WTC11 (cell line): ENCODE measurements around the gene IRF2.

DNA sequence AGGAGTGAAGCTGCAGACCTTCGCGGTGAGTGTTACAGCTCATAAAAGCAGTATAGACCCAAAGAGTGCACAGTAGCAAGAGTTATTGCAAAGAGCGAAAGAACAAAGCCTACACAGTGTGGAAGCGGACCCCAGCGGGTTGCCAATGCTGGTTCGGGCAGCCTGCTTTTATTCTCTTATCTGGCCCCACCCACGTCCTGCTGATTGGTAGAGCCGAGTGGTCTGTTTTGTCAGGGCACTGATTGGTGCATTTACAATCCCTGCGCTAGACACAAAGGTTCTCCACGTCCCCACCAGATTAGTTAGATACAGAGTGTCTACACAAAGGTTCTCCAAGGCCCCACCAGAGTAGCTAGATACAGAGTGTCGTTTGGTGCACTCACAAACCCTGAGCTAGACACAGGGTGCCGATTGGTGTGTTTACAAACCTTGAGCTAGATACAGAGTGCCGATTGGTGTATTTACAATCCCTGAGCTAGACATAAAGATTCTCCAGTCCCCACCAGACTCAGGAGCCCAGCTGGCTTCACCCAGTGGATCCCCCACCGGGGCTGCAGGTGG is 22.7 kb upstream of the ING2 start:
- PRO-cap, result no peak

GRCh38 chr4:183552186-183552814 is 47.4 kb downstream of the ING2 start:
- PRO-cap, result no peak

DNA sequence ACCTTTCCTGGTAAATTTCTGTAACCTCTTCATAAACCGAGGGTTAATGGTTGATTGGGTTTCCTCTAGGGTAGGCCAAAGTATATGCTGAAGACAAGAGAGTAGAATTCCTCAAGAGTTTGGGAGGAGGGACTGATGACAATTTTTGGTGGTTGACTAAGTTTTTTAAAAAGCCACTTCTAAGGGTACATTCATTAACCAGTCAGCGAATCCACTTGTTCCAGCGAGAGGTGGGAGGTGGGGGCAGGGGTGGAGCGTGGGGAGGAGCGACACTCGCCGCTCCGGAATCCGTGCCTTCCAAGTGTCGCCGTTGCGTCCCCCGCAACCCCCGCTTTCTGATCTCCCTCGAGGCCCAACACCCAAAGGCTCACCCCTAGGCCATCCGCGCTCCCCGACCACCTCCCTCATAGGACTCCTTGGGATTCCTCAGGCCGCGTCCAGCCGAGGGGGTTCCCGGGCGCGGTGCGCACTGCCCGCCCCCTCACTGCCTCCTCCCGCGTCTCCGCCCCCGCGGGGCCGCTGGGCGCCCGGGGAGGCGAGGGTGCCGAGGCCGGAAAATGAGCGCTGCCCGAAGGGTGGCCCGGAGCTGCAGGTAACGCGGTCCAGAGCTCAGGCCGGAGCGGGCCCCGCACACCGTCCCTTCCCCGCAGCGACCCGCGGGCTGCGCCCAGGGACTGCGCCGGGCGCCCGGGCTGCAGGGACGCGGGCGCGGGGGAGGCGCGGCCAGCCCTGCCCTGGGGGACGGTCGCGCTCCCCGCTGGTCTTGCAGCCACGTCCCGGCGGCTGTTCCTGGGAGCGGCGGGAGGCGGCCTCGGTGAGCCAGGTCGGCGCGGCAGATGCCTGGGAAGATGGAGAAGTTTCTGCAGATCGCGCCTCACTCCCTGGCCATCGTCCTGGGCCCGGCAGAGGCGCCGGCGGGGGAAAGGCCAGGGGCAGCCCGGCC is 108.0 kb upstream of the STOX2 start:
- PRO-cap, result bidirectional peak, plus-strand start at position 905 of the sequence, minus-strand start at position 678 of the sequence

GRCh38 chr4:183924176-183924912 is 19.2 kb downstream of the STOX2 start:
- PRO-cap, result no peak

- PRO-cap, result no peak
Measured at GRCh38 chr4:183959616-183960392, 54.7 kb downstream of the STOX2 start.

- PRO-cap, result no peak
Measured at GRCh38 chr4:184230164-184230532, 12.5 kb upstream of the ENPP6 start.

GRCh38 chr4:184265414-184266596 is 48.1 kb upstream of the ENPP6 start:
- PRO-cap, result no peak

GRCh38 chr4:184280839-184281203 is 63.1 kb upstream of the ENPP6 start:
- PRO-cap, result no peak

DNA sequence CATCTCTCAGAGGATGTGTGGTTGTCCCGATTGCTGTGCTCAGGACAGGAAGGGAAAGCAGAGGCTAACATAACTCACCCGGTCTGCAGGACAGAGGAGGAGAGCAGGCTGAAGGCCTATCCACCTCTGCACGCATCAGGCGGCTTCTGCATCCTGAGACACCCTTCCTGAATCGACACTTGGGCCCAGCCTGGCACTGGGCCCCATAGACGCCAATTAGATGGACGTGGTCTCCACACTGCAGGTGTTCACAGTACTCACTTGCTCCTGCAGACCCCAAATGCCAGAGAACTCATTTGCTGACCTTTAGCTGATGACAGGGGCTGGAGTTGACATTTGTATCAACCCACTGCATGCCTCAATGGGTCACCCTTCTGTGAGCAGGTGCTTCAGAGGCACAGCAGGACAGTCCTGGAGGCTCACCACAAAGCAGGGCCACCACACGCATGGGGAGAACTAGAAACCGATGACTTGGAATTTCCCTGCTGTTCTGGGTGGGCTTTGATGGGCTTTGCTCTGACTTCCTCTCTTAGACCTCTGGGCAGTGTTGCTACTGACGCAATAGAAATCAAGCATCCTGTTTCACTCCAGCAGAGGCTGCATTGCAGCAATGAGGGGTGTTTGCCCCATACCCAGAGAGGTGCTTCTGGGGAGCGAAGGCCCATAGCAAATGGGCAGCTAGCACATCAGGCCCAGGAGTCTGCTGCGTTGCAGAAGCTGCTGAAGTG is 96.4 kb upstream of the ENPP6 start:
- PRO-cap, result no peak

GRCh38 chr4:184395402-184396195 is 78.8 kb downstream of the IRF2 start:
- PRO-cap, result no peak

DNA sequence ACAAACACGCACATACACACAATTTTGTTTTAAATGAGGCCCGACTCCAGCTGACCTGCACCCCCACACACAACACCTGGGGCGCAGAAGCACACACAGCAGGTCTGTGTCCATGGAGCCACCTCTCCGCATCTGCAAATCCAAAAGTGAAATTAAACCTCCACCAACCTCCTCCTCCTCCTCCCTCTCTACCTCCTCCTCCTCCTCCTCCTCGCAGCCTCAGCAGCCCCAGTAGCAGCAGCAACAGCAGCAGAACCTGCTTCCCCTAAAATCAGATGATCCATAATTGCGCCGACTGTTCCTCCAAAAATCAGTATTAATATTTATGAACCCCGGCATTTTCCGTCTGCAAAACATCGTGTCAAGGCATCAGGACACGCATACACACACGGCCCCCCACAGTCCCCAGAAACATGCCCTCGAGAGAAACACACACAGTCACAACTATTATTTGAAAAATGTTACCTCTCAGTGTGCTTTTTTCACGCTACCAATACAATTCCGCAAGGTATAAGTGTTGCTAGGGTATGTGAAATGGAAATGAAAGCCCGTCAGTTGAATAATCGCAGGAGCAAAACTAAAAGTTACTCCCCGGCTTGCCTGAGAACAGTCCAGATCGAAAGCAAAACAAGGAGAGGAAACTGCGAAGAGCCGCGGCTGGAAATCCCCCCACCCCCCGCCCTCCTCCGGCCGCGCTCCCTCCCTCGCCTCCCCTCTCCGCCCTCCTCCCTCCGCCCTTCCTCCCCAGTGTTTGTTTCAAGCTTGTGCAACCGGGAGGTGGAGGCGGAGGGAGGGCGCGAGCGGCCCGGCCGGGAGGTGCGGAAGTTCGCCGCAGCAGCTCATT is at the start of gene IRF2:
TSS of gene IRF2 (minus strand) at position 637 of the 844 bp plus-strand sequence.
- PRO-cap, result bidirectional peak, plus-strand start at position 193 of the sequence, minus-strand start at position 134 of the sequence; bidirectional peak, plus-strand start outside the sequence, minus-strand start at position 618 of the sequence

GRCh38 chr4:184534160-184535155 is 60.1 kb upstream of the IRF2 start:
- PRO-cap, result no peak

GRCh38 chr4:184536739-184537958 is 62.8 kb upstream of the IRF2 start:
- PRO-cap, result bidirectional peak, plus-strand start at chr4:184537288, minus-strand start at chr4:184537325; bidirectional peak, plus-strand start at chr4:184537741, minus-strand start at chr4:184537552

GRCh38 chr4:184646353-184646752 is 2.9 kb downstream of the CASP3 start:
- PRO-cap, result no peak

GRCh38 chr4:184680677-184681099 is 31.1 kb downstream of the PRIMPOL start:
- PRO-cap, result no peak

DNA sequence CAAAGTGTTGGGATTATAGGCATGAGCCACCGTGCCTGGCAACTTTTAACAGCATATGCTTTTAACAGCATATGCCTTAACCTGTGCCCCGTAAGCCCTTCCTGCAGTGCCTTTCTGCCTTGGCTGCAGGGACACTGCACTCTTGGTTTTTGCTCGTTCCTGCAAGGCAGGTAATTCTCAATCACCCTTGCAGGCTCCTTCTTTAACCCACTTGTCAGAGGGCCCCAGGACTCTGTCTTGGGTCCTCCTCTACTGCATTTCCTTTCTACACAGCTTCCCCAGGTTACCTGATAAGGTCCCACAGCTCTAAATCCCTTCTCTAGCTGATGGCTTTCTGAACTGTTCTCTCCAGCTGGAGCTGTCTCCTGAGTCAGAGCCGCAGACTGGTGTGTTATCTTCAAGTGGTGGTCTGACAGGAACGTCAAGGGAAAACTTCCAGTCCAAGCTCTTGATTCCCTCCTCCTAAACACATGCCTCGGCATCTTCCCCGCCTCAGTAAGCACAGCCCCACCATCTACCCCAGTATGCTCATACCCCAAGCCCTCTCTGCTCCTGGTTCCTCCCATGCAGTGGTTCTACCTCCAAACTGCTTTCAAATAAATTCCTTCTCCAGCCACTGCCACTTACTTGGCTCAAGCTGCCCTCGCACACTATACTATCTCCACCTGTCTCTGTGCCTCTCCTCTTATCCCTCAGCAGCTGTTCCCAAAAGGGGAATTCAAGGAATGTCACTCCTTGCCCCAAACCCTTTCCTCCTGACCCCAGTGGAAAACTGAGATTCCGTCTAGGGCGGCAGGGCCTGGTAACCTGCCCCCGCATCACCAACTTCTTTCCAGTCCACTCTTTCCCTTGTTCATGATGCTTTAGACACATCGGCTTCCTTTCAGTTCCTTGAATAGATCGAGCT is 17.1 kb upstream of the CENPU start:
- PRO-cap, result no peak

GRCh38 chr4:184787654-184788320 is 38.0 kb downstream of the ACSL1 start:
- PRO-cap, result no peak

GRCh38 chr4:184796333-184796772 is 29.4 kb downstream of the ACSL1 start:
- PRO-cap, result no peak

DNA sequence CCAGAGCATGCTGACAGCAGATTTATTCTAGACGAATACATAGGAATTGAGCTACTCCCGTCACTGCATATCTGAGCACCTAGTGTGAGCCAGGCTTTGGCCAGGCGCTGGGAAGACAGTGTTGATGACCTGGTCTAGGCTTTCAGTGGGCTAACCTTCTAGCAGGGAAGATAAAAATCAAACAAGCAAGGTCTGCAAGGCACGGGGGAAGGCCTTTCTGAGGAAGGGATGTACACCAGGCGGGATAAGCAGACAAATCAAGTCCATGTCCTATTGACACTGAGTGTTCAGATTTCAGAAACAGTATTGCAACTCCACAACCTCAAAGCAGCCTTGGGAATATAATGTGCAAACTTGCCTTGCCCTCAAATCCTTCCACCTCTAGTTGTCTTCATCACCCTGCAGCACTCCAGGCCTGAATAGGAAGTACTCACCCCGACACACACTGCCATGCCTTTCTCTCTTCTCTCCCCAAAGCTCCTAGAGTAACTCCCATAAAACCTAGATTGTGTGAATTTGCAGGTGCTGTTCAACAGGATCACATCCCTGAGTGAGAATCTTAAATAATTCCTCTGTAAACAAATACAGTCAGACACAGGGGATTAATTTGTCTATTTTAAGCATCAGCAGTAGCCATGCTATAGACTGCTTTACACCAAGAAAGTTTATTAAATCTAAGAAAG is 19.6 kb downstream of the ACSL1 start:
- PRO-cap, result no peak

- PRO-cap, result no peak
Measured at GRCh38 chr4:184884896-184885793, 59.4 kb upstream of the ACSL1 start.